B cell (primary cell): ENCODE measurements around the genes BRMS1L and PAX9.

- PRO-cap = no peak
- CAGE, long polyA plus RNA = no peak
These were observed 74.2 kb downstream of the BAZ1A start for GRCh38 chr14:34800948-34801319.

DNA sequence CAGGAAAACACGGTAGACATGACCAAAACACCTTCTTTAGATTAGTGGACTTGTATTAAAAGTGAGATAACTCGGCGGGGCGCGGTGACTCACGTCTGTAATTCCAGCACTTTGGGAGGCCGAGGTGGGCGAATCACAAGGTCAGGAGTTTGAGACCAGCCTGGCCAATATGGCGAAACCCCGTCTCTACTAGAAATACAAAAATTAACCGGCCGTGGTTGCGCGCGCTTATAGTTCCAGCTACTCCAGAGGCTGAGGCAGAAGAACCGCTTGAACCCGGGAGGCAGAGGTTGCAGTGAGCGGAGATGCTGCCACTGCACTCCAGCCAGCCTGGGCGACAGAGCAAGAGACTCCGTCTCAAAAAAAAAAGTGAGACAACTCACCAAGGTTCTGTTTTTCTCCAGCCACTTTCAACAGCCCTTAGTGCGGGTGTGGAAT, 747 bp downstream of the PPP2R3C start:
- PRO-cap = unidirectional peak, plus-strand start at position 314 of the sequence
- CAGE, long polyA plus RNA = no peak

DNA sequence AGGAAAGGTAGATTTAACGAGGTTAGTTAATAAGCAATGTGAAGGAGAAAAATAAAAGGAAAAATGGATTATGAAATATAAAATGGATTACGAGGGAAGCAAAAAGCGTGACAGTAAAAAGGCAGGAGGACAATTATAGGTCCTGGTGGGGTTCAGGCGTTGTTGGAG, 444 bp downstream of the PPP2R3C start:
- PRO-cap = no peak
- CAGE, long polyA plus RNA = no peak

DNA sequence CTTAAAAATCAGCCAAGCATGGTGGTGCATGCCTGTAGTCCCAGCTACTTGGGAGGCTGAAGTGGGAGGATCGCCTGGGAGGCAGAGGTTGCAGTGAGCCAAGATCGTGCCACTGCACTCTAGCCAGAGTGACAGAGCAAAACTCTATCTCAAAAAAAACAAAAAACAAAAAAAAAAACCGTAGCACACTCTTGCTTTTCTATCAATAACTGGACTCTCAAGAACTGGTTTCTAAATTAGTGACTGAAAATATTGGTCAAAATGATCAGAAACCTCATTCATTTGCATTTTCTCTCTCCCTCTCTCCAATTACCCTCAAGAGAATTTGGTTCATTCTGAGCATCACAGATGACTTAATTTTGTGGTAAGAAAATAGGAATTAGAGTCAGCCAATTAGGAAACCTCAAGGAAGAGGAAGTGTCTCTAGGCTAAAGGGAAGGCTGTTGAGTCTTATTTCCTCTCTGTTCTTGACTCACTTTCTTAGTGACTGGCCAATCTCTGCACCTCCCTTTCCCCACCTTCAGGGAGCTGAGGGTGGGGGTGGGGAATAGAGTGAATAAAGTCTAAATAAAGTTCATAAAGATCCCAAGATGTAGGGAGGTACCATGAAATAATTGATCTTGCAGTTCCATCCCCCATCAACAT, 6.9 kb upstream of the PSMA6 start:
- PRO-cap = bidirectional peak, plus-strand start at position 458 of the sequence, minus-strand start at position 238 of the sequence
- CAGE, long polyA plus RNA = no peak

DNA sequence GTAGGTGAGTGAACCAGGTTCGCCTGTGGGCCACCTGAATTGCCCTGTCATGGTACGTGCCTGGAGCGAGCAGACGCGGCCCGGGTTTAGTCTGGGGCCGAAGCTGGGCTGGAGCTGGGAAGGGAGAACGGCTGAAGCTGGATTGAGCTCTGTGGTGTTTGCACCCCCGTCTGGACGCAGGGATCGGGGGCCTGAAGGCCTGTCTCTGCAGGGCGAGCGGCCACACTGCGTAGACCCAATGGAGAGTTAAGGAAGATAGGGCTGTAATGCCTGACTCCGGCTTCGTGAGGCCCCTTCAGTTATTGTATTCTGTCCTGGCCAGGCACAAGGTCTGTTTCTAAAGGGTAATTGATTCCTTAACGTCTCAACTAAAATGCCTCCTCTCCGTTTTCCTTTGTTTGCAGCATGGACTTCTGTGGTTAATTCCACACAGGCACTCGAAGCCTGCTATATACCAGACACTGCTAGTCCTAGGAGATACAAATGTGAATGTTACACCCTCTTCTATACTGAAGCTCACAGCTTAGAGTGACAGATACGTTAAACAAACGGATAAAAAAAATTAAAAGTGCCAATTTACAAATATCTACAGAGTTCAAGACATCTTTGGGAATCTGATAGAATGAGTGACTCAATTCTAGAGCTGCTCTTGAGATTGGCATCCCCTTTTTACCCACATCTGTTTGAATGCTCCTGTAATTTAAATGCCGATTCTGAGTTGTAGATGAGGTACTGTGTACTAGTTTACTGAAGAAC, 545 bp downstream of the PSMA6 start:
- PRO-cap = unidirectional peak, plus-strand start at position 47 of the sequence; unidirectional peak, plus-strand start at position 72 of the sequence; unidirectional peak, plus-strand start at position 89 of the sequence
- CAGE, long polyA plus RNA = no peak

GRCh38 chr14:35353719-35354365, 50.7 kb downstream of the NFKBIA start:
- PRO-cap = no peak
- CAGE, long polyA plus RNA = no peak

DNA sequence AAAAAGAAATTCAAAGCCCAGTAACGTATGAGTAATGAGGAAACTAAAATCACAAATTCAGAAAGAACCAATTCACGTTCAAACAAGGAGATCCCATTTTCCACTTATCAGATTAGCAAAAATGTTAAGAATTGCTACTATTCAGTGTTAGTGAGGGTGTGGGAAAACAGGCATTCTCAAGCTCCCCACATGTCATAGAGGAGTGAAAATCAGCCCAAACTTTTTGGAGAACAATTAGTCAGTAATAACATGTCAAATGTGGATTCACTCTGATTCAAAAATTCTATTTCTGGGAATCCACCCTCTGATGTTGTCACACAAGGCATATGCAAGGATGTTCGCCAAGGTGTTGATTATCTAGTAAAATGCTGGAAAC, 48.0 kb downstream of the NFKBIA start:
- PRO-cap = no peak
- CAGE, long polyA plus RNA = no peak

- PRO-cap = no peak
- CAGE, long polyA plus RNA = no peak
These were observed 41.5 kb downstream of the NFKBIA start for GRCh38 chr14:35362906-35363625.

- PRO-cap = no peak
- CAGE, long polyA plus RNA = no peak
These were observed 11.5 kb upstream of the NFKBIA start for GRCh38 chr14:35415847-35416581.

DNA sequence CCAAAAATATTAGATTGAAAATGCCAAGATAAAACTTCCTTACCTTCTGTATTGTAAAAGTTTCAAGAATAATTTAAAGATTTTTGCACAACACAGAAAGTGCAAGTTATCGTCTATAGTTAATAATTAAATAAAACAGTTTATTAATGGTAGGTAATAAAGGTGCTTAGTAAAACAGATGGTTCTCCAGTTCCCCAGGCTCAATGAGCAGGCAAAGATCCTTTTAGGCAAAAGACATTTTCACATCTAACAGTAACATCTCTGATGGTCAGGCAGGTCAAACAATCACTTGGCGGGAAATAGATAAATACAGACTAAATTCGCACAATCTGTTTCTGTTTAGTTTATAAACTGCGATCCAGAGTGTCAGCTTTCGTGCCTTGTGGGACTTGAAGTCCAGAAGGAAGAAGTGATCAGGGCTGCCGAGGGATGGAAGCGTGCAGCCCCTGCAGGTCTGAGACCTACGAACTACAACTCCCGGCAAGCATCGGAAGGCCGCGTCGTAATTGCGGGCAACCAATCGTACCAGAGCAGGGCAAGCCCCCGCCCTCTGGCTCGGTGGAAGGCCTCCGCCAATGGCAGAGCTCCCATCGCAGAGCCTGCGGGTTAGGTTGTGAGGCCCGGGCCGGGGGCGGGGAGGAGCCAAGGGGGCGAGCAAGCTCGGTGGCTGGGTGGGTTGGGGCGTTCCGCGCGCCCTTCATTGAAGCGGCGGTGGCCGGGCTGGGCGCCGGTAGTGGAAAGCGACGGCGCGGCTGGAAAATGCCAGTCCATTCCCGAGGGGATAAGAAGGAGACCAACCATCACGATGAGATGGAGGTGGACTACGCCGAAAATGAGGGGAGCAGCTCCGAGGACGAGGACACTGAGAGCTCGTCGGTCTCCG, at the start of gene BRMS1L:
BRMS1L (plus strand) TSS at position 581 of the 883 bp plus-strand sequence.
- PRO-cap = bidirectional peak, plus-strand start at position 703 of the sequence, minus-strand start at position 313 of the sequence
- CAGE, long polyA plus RNA = no peak

DNA sequence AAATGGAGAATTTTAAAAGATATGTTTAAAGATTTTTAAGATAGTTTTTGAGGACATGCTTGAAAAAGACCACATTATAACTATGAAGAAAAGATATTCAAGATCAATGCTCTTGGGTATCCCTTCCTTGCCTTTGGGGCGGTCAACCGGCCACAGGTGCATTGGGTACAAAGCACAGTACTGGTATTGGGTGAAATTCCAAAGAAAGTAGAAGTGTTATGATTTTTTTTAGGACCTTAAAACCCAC, 195.7 kb downstream of the MBIP start:
- PRO-cap = no peak
- CAGE, long polyA plus RNA = no peak

DNA sequence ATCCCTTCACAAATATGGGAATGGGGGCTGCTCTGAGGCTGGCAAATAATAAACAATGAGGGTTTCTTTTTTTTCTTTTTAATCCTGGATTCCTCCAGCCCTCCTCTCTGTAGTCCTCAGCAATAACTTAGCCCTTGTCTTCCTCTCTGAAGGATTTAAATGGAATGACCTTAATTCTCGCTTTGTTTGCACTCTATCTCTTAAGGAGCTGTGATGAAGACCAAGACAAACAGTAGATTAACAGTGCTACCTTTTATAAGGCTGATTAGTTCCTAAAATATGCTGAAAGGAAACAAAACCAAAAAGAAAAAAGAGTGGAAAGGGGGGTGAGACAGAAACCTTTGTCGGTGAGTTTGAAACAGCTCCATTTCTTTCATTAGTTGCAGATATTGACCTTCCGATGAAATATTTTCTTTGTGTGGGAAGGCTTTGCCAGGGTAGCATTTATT, 105.2 kb downstream of the MBIP start:
- PRO-cap = no peak
- CAGE, long polyA plus RNA = no peak

DNA sequence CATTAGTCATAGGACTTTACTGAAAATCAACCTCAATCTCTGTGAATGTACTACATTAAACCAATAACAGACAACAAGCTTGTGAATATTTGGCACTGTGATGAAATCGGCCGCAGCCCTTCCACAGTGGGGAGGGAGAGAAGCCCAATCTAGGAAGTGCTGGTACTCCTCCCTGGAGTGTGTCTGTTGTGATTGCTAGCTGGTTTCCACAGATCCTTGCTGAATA, 102.6 kb downstream of the MBIP start:
- PRO-cap = no peak
- CAGE, long polyA plus RNA = no peak

DNA sequence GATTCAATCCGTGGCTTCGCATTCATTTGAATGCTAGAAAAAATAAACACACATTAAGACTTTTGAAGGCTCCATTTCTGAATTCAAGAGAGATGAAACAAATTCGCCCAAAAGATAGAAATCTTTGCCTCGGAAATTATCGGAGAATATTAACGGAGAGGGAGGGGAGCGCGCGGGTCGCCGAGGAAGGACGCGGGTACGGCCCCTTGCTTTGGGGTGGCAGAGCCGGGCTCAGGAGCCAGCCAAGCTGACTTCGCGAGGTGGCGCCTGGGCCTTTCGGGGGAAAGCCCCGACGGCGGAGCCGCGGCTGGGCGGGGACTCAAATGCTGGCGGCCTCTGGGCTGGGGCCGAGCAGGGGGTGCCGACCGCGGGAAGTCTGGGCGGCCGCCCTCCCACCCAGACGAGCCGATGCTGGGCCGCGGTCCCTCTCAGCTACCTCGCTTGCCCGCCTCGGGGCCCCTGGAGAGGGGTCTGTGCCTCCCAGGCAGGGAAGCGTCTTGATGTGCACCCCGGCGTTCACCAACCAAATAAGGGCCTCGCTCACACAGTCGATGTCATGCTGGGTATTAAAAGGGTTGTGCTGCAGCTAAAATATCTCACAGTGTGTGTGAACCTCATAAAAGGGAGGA, 14.7 kb downstream of the NKX2-1 start:
- PRO-cap = no peak
- CAGE, long polyA plus RNA = no peak

GRCh38 chr14:36508877-36509704, 10.9 kb downstream of the NKX2-1 start:
- PRO-cap = no peak
- CAGE, long polyA plus RNA = no peak

DNA sequence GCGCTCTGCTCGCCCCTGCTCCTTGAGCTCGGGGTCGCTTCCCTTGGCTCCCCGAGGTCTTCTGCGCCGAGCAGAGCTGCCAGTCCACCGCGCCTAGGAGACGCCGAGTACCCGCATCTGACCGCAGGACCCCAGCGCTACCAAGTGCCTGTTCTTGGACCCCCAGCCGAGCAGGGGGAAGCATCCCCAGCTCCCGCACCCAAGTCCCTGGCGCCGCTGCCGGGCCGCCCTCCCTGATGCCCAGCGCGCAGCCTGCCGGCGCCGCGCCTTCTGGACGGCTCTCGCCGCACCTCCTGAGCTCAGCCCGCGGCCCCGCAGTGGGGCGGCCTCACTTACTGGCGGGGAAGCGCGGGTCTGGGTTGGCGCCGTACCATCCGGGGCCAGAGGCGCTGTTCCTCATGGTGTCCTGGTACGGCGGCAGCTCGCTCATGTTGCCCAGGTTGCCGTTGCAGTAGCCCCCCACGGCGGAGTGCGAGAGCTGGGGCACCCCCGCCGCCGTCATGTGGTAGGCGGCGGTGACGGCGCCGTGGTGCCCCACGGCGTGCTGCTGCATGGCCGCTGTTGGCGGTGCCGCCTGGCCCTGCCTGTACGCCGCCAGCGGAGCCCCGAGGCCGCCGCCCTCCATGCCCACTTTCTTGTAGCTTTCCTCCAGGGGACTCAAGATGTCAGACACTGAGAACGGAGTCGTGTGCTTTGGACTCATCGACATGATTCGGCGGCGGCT, 1.2 kb downstream of the NKX2-1 start:
- PRO-cap = no peak
- CAGE, long polyA plus RNA = no peak

DNA sequence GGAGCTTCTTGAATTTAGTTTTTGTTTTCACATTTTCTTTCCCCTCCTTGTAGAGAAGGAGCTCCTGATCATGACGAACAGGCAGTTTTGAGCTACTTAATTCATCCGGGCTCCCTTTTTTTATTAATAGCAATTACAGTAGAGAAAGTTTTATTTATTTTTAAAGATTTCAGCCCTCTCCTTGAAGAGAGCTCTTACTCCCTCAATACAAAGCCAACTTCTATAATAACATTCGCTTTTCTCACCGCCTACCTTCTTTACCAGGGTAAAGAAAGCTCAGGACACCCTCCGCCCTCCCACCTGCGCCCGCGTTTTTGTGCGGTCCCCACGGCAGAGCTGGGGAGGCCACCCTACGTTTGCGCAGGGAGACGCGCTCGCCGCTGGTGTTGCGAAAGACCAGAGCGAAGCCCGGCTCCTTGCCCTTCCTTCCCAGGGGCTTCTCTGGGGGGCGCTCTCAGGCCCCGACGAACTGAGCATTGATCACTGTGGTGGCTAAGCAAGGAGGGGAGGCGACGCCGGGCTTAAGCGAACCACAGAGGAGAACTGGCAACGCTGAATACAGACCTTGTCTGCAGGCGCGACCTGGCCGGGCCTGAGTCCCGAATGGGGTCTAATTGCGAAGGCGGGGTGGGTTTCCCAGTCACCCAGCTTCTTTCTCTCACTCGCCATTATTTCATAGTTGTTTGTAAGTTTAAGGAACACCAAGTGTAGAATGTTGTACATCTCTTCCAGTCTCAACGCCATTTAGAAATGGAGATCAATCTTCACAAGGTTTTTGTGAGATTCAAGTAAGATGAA, 1.5 kb upstream of the NKX2-1 start:
- PRO-cap = no peak
- CAGE, long polyA plus RNA = no peak

GRCh38 chr14:36656609-36657135, 5.0 kb upstream of the PAX9 start:
- PRO-cap = no peak
- CAGE, long polyA plus RNA = no peak

- PRO-cap = no peak
- CAGE, long polyA plus RNA = no peak
These were observed 499 bp upstream of the PAX9 start for GRCh38 chr14:36661188-36661533.

- PRO-cap = no peak
- CAGE, long polyA plus RNA = no peak
These were observed at the start of gene PAX9 for GRCh38 chr14:36661581-36662497. Gene PAX9, plus strand, starts transcription at chr14:36661860.